ENCODE data around the gene TMEM161B.

GRCh38 chr5:79753833-79754238 is 64.2 kb downstream of the CMYA5 start:
- PRO-cap, result no peak

DNA sequence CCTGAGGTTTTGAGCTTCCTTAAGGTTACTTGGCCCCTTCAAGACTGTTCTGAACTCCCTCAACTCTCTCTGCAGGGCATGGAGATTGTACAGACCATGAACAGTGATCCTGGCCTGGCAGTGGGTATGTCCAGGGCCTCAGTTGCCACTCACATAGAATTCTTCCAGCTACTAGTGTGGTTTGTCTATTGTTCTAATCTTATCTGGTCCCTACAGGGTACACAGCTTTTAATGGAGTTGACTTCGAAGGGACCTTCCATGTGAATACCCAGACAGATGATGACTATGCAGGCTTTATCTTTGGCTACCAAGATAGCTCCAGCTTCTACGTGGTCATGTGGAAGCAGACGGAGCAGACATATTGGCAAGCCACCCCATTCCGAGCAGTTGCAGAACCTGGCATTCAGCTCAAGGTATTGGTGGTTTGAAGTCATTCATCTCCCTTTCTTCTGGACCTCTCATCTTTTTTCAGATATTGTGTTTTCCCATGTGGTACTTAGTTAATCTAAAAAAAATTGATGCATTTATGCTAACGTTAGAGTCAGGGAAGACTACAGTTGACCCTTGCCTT is 43.8 kb downstream of the THBS4 start:
- PRO-cap, result no peak

- PRO-cap, result no peak
These were observed 47.0 kb downstream of the THBS4 start for GRCh38 chr5:80082113-80082624.

GRCh38 chr5:80198272-80199247 is 57.3 kb downstream of the SERINC5 start:
- PRO-cap, result no peak

- PRO-cap, result no peak
These were observed 27.5 kb upstream of the MSH3 start for GRCh38 chr5:80626870-80627397.

DNA sequence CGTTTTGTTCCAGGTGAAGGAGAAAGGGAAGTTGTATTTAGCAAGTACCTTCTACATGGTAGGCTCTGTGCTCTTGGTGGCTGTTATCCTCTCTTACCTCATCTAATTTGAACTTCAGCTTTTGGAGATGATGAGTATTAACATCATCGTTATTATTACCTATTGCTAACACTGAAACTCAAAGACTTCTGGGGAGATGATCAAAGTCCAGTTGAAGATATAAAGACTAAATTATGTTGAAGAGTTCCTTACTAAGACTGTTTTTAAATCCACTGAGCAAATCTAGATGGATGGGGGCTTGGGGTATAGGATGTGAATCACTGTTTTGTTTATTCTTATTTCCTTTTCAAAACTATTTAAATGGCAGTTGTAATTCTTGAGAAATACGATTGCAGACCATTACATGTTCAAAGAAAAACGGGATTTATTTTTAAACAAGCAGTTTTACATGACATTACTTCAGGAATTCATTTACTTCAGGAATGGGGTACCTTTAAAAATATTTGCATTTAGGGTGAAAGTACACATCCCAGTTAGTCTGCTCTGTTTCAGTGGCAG is 4.3 kb downstream of the RASGRF2 start:
- PRO-cap, result no peak

DNA sequence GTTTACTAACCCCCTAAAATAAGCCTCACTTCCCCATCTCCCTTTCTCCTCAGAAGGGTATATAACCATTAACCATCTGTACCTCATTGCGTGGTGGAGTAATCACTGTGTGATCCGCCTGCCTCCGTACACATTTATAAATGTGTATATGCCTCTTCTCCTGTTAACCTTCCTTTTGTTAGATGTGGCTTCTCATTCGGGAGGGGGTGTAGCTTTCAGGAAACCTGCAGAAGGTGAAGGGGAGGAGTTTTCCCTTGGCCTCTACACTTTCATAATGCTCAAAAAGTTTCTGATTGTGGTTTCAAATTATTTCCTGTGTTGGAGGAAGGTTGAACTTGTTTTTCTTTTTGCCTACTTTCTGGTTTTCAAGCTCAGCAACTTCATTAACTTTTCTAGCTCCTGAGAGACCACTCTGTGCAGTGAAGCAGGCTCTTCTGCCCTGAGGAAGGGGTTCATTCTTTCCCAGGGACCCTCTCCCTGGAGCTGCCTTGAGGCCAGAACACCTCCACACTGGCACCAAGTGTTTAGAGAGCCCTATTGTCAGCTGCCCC is 46.9 kb downstream of the RASGRF2 start:
- PRO-cap, result no peak

- PRO-cap, result no peak
These were observed 20.9 kb upstream of the CKMT2 start for GRCh38 chr5:81212274-81212615.

DNA sequence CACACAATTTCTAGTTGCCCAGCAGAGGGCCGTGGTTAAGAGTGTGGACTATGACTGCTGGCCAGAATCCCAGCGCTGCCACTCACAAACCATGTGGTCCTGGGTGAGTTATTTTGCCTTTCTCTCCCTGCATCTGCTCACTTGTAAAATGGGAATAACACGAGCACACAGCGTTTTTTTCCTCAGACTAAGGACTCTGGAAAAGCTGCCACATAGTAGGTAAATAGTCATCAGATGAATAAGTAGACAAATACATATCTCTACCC is 6.6 kb downstream of the CKMT2 start:
- PRO-cap, result no peak

DNA sequence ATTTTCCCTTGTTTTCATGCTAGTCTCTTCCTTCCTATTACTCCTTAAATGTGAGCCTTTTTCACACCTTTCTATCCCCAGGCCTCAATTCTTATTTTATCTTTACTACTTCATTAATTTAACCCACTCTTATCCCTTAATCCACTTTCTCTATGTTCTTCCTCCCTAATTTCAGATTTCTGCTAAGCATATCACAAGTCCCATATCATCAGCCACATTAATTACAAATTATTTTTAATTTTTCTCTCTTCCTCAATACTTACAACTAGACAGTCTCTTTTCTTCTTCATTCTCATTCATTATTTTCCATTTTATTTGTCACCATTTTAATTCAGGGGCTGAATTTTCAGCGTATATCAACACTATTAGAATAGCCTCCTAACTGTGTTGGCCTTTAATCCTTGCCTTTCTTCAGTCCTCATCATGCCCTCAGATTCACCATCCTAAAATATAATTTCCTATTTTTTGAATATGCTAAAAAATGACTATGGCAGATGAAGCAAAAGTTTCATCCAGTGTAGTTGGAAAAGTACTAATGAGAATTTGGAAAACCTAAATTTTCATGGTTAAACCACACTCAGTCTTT is 142.8 kb downstream of the SSBP2 start:
- PRO-cap, result no peak

GRCh38 chr5:81746833-81747421 is 4.0 kb downstream of the SSBP2 start:
- PRO-cap, result no peak

DNA sequence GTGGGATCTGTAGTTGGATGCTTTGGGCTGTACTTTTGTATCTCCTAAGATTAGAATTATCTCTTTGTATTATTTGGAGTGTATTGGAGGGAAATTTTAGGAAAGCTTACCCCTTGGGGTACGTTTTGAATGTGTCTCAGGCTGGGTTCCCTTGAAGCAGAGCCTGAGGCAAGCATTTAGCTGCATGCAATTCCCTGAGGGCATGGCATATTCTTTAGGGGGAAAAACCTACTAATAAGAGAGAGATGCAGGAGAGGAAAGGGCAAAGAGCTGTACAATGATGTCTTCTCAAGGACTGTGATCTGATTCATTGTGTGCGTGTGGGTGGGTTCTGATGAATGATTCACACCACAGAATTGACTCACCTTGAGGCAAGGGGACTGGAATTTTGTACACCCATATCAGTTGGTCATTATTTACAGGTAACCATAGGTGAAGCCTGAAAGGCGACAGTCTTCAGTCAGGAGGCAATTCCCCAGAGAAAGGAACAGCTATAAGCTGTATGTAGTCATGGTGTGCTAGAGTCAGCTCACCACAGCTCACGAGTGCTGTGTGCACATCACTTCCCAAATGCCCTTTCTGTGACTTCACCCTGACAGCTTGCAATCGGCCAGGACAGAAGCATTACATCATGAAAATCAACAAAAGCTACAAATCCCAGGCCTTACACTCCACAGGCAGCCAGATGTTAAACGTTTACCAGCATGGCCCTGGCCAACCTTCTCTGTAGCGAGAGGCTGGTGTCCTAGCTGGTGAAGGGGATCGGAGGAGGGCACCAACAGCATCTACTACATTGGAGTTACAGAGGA is 87.6 kb upstream of the RPS23 start:
- PRO-cap, result no peak

DNA sequence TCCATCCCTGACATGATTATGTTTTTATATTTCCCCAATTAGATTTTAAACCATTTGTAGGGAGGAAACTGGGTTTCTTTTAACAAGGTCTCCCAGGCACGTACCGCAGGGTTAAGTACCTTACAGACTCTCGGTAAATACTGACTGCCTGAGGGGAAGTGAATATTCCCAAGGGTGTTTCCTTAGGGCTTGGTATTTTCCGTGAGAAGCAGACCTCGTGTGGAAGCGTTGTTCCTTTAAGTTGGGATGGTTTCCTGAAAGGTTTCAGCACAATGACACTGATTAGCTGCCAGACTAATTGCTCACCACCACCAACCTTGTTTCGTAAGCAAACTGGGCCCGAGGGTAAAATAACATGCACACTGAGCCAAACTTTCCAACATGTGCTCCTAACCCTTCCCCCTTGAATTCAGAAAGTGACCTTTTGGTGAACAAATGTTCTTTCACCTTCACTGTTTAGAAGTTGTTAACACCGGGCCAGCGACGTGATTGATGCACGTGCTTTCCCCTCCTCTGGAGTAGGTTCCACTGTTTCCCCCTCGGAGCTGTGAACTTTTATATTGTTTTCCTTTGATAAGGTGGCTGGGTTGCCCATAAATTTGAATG is 128.1 kb upstream of the RPS23 start:
- PRO-cap, result no peak

GRCh38 chr5:83470867-83471251 is 685 bp upstream of the VCAN start:
- PRO-cap, result no peak

DNA sequence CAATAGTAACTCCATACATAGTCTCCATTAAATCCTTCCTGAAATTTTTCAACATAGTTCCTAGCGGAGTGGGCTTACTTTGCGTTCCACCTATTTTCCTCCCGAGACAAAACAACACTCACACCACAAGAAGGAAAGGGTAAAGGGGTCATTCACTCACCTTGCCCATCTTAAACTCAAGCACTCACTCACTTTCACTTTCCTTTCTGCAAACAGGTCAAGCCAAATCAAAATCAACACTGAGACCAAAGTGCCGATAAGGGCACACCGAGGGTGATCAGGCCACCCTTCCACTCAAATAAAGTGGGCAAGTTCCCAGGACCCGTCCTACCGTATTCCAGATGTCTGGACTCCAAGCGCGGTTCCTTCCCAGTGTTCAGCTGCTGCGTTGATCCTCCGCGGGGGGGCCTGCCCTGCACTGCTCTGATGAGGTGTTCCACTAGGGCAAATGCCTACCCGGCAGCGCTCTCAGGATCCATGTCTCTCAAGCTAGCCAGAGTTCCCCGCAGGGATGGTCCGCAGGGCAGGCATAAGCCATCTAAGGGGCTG is 47.6 kb upstream of the COX7C start:
- PRO-cap, result no peak

- PRO-cap, result bidirectional peak, plus-strand start at chr5:87413103, minus-strand start at chr5:87412886
These were observed 212 bp upstream of the CCNH start for GRCh38 chr5:87413072-87413211.

DNA sequence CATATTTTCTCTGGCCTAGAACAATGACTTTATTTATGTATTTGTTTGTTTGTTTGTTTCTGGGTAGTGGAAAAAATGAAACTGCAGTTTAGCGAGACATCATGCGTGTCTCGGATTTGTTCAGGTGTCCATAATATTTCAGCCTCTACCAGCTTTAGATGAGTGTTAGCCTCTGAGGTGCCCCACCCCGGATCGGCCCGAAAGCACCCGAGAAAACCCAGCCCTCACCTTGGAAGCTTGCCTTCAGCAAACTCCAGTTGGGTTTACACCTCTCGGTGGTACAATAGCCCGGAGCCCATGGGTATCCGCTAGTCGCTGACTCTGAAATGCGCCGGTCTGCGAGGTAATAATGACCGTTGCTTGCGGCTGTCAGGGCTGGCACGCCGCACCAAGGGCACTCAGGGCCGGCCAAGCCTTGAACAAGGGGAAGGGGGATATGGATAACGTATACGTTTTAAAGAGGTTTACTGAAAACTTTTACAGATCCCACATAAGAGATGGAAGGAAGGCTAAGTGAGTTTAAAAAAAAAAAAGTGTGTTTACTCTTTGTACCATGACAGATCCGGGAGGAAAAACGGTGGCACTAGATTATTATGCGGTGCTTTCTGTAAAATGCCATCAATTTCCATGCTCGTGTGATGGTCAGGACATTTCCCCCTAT is 124.4 kb downstream of the TMEM161B start:
- PRO-cap, result no peak

- PRO-cap, result no peak
These were observed 39.0 kb downstream of the TMEM161B start for GRCh38 chr5:88229419-88230184.

DNA sequence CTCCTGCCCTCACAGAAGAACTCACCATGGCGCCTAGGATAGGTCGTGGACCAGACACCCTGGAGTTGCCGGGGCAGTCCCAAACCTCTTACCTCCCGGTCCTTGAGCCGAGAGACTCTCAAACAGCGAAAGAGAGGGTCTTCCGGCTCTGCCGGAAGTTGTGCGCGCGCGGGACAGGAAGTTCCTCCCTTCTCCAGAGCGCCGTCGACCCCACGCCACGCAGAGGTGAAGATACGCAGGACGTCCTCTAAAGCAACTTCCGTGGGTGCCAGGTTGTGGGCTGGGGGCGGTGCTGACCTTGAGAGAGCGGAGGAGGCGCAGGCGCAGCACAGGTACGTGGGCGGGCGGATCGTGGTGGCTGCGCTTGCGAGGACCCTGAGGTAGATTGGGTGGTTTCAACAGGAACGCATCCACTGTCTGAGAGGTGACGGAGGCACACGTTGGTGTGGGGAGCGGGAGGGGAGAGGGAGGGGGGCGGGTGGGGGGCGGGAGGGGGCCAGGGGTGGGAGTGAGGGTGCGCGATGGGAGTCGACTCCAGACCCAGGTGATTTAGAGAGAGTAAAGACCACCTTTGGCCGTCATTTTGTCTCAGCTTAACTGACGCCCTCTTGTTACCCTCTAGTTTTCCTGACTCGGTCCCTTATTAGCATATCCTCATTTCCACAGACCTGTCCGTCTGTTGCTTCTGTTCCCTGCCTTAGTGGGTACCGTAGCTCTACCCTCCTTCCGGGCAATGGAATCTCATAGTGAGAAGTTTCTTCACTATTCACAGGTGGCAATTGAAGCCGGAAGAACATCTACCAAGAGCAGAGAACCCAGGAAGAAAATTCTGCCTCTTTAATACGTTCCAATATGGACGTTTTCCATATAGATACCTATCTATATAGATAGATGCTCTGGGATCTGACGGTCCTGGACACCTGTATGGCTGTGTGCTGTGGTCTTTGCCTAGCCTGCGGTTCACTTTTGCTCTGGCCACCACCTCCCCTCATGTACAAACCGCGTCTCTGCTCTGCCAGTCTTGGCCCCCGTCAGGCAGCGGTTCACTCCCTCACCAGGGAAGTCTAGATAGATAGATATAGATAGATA is at the start of gene TMEM161B:
TMEM161B (minus strand) TSS at position 150 of the 1,089 bp plus-strand sequence.
- PRO-cap, result bidirectional peak, plus-strand start at position 301 of the sequence, minus-strand start at position 120 of the sequence; bidirectional peak, plus-strand start at position 329 of the sequence, minus-strand start at position 387 of the sequence

DNA sequence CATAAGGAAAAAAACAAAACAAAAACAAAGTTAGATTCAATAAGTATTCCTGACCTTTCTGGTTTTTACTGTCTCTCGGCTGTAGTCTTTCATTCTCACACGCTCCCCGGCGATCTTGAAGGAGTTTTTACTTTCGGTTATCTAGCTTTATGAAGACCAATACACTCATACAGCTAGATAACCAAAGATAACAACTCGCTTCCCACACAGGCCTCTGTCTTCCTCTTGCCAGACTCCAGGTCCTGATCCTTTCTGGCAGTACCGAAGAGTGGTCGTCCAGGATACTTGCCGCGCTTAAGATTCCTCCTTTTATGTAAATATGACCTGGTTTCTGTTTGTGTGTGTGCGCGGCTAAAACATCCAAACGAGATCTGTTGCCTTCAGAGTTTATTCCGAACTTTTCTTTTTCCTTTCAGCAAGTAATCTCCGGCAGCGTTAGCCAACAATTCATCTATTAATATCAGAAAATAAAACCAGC is 216.2 kb downstream of the MEF2C start:
- PRO-cap, result no peak